Camera-type eye (tissue), 1 donor: ENCODE measurements around the gene ADGRD2.

GRCh38 chr9:124273395-124274231, 15.9 kb downstream of the NEK6 start:
- RAMPAGE, long total RNA: no peak

- RAMPAGE, long total RNA: no peak
Observed at GRCh38 chr9:124292160-124292697, 34.5 kb downstream of the NEK6 start.

DNA sequence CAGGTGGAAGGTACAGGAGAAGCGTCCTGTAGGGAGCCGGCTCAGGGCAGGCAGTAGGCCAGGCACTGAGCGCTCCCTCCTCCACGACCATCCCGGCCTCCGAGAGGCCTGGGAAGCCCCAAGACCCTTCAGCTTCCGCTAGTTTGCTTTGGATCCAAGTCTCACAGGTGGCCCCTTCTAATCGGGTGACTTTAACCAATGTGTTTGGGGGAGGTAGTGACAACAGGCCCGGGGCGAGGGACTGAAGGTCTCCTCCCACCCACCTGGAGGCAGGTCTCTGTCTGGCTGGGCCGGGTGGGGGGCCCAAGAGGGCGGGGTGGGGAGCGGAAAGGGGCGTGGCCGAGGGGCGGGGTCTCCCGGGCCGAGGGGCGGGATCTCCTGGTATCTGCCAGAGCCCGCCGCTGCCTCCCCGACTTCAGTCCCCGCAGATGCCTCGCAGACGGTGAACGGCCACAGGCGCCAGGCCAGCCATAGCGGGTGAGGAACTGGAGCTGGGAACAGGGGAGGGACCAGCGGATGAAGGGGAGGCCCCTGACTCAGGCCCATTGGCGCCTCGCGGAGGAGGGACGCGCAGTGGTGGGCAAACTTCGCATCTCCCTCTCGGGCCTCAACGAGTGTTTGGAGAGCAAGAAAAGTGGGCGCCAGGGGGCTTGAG, at the start of gene ADGRD2:
TSS of gene ADGRD2 (plus strand) at position 418 of the 655 bp plus-strand sequence.
- RAMPAGE, long total RNA: no peak

GRCh38 chr9:124477756-124478359, 27.6 kb downstream of the ADGRD2 start:
- RAMPAGE, long total RNA: no peak

- RAMPAGE, long total RNA: no peak
Observed at GRCh38 chr9:124609832-124610389, 102.7 kb upstream of the NR5A1 start.

DNA sequence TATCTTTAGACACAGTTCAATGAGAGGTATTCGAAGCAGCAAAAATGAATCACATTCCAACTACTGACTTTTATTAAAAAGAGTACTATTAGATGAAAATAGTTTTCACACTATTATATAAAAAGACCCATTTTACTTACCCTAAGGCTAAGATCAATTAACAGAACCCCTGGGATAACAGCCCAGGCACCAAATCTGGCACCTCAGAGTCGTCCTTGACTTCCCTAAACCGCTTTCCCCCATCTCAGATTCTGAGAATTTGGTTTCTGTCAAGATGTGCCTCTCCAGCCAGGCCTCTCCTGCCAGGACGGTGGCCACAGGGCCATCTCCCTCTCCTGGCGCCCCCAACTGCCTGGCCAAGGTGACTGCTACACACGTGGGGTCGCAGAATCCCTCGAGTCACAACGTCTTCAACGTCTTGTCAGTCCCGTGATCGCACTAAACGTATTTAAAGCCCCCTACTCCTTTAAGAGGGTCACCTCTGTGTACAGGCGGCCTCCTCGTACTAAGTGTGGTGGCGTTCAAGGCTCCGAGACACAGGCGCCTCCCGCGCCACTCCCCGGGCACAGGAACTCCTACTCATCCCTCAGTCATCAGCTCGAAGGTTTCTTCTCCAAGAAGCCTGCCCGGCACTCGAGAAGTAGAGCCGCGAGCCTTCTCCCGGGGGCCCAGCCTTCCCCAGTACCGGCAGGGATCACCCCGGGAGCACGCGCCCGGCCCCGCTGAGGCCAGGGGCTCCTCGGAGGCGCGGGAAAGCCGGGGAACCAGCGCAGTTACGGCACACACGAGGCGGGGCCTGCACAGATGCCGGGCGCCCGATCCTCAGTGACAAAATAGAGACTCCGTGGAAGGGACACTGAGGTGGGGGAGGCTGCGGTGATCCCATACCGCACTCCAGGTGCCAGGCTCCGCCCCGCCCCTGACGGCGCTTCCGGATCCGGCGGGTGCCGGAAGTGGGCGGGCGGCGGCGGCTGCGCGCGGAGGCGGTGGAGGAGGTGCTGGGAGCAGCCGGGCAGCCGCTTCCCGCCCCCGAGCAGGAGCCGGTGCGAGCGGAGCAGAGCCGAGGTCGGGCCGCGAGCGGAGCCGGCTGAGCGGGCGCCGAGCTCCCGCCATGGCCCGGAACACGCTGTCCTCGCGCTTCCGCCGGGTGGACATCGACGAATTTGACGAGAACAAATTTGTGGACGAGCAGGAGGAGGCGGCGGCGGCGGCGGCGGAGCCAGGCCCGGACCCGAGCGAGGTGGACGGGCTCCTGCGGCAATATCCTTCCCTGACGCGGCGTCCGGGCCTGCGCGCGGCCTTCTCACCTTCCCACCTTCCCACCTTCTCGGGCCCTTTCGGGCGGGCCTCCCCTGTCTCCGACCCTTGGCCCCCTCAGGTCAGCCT, 6.7 kb downstream of the ARPC5L start:
- RAMPAGE, long total RNA: no peak

DNA sequence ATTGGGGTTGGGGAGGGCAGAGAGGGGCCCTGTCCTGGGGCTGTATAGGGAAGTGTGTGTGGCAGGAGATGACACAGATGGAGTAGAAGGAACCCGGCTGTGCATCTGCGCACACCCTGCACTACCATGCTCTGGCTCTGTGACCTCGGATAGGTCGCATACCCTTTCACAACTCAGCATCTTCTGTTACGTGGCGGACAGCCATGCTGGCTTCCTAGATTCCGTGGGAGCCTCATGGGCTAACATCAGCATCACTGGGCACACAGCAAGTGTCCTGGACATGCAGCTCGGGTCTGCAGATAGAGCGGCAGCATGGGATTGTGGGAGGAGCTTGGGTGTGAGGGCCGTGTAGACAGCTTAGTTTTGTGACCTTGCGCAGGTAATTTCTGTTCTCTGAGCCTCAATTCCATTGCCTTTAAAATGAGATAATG, 9.2 kb downstream of the ARPC5L start:
- RAMPAGE, long total RNA: no peak

- RAMPAGE, long total RNA: no peak
Observed at GRCh38 chr9:125424668-125425278, 163.1 kb downstream of the GAPVD1 start.

- RAMPAGE, long total RNA: no peak
Observed at GRCh38 chr9:125485393-125485805, 221.6 kb downstream of the MAPKAP1 start.

DNA sequence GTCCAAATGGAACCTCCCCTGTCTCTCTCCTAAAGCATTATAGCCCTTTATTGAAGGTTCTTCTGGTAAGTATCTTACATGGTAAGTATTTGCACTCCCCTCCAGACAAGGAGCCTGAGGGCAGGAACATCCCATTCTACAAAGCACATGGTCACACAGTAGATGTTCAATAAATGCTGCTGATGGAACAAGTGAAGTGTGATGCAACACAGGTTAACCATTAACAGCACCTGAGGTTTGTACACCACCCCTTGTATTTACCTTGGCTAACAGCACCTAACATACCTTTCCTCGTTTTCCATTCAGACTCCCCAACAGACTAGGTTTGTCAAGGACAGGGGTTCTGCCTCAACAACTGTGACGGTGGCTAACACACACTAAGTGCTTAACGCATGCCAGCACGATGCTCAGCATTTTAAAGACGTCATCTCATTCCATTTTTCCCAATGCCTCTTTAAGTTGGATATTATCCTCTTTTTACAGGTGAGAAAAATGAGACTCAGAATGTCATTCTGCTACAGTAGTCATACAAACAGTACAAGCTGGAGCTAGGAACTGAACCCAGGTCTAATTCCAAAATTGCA, 213.6 kb downstream of the MAPKAP1 start:
- RAMPAGE, long total RNA: no peak

GRCh38 chr9:125585513-125586330, 121.3 kb downstream of the MAPKAP1 start:
- RAMPAGE, long total RNA: no peak

- RAMPAGE, long total RNA: no peak
Observed at GRCh38 chr9:125608264-125608849, 98.7 kb downstream of the MAPKAP1 start.

DNA sequence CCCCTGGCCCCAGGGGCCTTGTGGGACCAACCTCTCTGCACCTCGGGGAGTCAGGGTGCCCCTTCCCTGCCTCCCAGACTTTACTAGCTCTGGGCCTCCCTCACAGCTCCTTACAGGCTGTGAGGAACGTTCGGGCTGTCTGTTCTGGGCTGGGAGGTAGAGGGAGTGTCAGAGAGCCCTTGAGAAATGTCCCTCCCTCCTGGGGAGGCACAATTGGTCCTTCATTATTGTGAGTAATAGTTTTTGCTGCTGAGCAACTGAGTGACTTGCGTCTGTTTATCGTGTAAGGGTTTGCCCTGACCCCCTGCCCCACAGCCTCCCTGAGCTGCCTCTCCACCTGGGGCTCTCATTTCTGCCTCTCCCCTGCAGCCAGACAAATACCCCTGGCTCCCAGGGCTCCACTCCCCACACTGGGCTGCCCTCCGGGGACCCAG, 175.0 kb upstream of the MVB12B start:
- RAMPAGE, long total RNA: no peak

GRCh38 chr9:126345517-126345804, 18.8 kb downstream of the MVB12B start:
- RAMPAGE, long total RNA: no peak

- RAMPAGE, long total RNA: no peak
Observed at GRCh38 chr9:126375217-126375718, 48.6 kb downstream of the MVB12B start.

- RAMPAGE, long total RNA: no peak
Observed at GRCh38 chr9:126389957-126390295, 63.3 kb downstream of the MVB12B start.

DNA sequence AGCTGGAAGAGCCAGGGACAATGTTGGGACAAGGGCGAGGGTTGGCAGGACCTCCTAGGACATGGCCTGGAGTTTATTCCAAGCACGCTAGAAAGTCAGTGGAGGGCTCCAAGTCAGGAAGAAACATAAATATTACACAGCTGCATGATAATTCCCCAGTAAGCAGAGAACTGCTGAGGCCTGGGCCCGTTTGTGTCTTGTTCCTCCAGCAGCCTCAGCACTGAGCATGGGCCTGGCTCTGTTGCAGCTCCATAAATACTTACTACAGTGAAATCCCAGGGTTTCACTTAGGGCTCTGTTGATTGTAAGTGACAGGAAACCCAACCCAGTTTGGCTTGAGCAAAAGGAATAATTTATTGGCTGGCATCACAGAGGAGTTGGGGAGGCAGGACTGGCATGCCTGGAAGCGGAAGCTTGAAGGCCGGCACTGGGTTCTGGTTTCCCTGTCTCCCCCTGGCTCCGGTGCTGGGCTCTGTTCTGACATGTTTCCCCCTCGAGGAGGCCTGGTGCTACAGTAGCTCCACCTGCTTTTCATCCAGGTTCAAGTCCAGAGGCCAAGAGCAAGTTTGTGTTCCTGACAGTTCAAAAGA, 66.3 kb downstream of the MVB12B start:
- RAMPAGE, long total RNA: no peak

GRCh38 chr9:126533484-126534136, 80.1 kb upstream of the LMX1B start:
- RAMPAGE, long total RNA: no peak

- RAMPAGE, long total RNA: no peak
Observed at GRCh38 chr9:126615276-126615830, 1.6 kb downstream of the LMX1B start.

- RAMPAGE, long total RNA: no peak
Observed at GRCh38 chr9:126616842-126617467, 3.2 kb downstream of the LMX1B start.